Myometrial cell (primary cell): ENCODE results near the genes ELAVL1, RPS28, OR7D2 and ZNF560.

- RAMPAGE, long total RNA = no peak
Measured at GRCh38 chr19:7973749-7974404, 30.4 kb upstream of the TIMM44 start.

GRCh38 chr19:7982558-7983493 lies 22.6 kb downstream of the ELAVL1 start:
- RAMPAGE, long total RNA = no peak

- RAMPAGE, long total RNA = start-site peak on the plus strand at chr19:8005782-8005822, 33 and 40 reads in 2 replicates
Measured at GRCh38 chr19:8005454-8006372, at the start of gene ELAVL1. Gene ELAVL1 (minus strand): TSS chr19:8005641.

- RAMPAGE, long total RNA = no peak
Measured at GRCh38 chr19:8033169-8033745, 19.3 kb upstream of the CCL25 start.

GRCh38 chr19:8207971-8208624 lies 1.1 kb upstream of the CERS4 start:
- RAMPAGE, long total RNA = no peak

DNA sequence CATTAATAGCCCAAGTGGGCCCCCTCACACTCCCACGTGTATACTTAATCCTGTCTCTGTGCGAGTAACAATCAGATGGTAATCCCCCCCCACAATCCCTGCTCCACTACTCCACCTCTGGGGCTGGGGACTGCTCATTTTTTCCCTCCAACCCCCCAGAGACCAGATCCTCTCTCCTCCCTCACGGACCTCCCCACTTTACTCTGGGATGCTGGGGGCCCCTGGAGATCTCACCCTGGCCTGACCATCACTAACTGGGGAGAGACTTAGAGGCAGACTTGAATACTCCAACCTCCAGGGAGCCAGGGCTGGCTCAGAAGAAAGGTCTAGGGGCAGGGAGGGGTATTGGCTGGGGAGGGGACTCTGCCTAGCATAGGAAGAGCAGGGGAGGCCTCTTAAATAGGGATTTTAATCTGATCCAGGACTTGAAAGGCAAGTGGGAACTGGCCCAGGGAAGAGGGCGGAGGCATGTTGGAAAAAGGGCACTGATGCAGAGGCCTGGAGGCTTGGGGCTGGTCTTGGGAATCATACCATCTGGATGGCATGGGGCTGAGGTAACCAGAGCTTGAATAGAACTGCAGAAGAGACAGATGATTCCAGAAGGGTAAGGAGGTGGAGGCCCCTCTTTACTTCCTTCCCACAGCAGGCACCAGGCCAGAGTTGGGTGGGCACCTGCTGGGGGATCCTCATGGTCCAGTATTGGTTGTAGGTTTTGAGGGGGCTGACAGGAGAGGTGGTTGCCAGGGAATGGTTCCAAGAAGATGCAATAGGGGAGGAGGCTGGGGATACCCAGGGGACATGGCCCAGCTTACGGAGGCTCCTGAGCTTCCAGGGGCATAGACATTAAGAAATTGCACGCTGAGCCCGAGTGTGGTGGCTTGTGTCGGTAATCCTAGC lies 29.0 kb downstream of the CERS4 start:
- RAMPAGE, long total RNA = no peak

GRCh38 chr19:8321435-8322423 lies at the start of gene RPS28:
Gene RPS28 (plus strand): TSS chr19:8321496.
- RAMPAGE, long total RNA = start-site peak on the plus strand at chr19:8321497-8321522, 58,651 and 33,173 reads in 2 replicates

DNA sequence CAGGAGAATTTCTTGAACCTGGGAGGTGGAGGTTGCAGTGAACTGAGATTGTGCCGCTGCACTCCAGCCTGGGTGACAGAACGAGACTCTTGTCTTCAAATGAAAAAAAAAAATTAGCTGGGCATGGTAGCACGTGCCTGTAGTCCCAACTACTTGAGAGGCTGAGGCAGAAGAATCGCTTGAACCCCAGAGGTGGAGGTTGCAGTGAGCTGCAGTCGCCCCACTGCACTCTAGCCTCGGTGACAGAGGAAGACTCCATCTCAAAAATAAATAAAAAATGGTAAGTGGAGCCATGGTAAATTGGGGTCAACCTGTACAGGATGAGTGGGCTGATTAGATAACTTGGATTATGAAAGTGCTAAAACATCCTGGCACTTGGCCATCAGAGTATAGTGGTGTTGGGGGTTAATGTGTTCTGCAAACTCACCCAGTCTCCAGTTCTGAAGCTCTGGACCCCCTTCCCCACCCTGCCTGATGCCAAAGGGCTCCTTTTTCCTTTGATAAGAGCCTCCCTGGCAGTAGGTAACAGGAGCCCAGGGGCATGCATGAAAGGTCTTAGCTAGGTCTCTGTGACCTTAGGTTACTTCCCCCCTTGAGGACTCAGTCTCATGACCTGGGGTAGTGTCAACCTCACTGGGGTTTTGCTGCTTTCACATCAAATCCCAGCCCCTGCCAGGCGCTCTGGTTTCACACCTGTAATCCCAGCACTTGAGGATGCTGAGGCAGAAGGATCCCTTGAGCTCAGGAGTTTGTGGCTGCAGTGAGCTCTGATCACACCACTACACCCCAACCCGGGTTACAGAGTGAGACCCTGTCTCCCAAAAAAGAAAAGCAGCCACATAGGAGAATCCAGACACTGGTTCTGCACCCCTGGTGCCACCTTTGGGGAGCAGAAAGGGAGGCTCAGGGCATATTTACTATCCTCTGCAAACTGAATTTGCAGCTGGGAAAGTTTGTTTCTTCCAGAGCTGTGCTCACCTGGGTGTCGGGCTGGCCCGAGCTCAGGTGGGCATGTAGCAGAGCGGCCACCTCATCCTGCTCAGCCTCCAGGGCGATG lies 2.5 kb downstream of the RPS28 start:
- RAMPAGE, long total RNA = no peak

- RAMPAGE, long total RNA = no peak
Measured at GRCh38 chr19:8451381-8451822, 6.6 kb downstream of the HNRNPM start.

DNA sequence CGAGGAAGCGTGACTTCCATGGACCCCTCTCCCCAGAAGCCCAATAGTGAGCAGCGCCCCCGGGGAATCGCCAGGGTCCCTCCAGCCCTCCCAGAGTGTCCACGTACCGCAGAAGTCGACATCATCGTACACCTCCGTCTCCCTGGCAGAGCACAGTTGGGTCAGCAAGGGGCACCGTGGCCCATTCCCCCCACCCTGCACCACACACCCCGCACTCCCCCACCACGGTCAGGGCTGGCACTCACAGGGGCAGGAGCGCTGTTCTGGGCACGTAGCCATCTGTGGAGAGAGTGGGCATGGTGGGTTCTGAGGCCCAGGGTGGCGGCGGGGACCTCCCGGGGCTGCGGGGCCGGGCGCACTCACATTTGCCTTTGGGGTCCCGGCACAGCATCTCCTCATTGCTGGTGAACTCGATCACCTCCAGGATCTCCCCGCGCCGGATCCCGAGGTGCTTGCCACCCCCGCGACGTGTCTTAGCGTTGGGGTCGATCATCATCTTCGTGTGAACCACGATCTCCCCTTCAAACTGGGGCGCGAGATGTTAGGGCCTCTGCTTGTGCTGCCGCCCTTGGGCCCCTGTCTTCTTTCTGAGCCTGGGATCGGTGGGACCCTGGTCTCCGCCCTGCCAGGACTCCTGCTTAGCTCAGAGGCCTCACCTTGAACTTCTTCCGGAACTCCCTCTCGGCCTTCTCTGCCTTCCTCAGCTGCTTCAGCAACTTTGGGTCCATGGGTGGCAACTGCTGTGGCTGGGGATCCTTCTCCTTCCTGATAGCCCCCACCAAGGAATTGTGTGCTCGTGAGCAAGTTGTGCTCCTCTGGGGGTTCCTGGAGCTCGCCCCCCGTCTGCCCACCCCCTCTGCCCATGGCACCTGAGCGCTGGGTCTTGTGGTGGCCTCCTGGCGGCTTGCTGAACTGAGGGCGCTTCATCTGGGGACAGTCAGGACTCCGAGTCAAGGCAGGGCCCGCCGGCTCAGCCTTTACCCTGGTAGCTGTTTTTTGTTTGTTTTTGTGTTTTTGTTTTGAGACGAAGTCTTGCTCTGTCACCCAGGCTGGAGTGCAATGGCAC lies 11.9 kb downstream of the PRAM1 start:
- RAMPAGE, long total RNA = no peak

DNA sequence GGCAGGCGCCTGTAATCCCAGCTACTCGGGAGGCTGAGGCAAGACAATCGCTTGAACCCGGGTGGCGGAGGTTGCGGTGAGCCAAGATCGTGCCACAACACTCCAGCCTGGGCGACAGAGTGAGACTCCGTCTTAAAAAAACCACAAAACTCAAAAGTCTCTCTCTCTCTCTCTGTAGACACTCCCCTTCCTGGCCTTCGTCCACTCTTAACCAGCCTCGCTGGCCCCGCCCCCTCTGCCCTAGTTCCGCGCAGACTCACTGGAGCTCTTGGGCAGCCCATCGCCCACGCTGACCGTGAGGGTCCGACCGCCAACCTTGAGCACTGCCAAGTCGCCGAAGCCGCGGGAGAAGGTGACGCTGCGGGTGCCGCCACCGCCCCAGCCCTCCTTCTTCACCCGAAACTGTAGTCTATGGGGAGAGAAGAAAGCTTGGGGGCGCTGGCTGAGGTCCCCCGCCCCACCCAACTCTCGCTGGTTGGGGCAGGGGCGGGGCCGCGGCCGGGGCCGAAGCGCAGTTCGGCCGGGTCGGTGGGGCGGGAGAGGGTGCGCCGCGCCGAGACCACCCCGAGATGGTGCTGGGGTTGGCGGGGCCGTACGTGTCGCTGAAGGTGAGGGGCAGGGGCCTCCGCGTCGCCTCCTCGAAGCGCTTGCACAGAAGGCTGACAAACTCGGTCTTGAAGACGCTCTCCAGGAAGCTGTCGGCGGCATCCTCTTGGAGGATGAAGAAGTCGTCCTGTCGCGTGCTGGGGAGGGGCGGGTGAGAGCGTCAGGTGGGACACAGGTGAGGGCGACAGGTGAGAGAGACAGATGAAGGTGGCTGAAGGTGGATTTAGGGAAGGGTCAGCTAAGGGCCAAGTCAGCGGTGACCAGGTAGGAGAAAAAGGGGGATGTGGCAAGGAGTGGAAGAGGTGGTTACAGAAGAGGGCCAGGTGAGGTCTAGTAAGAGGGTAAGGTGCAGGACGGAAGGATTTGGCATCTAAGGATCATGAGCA lies 12.5 kb upstream of the ZNF414 start:
- RAMPAGE, long total RNA = no peak

- RAMPAGE, long total RNA = no peak
Measured at GRCh38 chr19:8530093-8530709, 16.2 kb upstream of the ZNF414 start.

- RAMPAGE, long total RNA = no peak
Measured at GRCh38 chr19:8569048-8569821, 8.0 kb downstream of the MYO1F start.

DNA sequence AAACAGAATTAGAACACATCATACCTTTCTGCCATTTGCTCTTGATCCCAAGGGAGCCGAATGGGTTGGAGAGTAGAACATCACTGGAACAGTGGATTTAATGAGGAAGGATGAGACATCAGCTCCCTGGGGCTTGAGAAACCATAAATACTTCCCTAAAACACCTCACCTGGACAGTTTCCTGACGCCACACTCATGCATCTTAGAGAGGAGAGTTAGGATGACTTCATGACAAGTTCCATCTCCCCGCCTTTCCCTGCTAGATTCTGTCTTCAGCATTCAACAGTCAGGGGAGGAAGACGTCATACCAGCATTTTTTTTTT lies at the start of gene OR7D2:
Gene OR7D2 (plus strand): TSS at position 188 of the 323 bp plus-strand sequence.
- RAMPAGE, long total RNA = no peak

DNA sequence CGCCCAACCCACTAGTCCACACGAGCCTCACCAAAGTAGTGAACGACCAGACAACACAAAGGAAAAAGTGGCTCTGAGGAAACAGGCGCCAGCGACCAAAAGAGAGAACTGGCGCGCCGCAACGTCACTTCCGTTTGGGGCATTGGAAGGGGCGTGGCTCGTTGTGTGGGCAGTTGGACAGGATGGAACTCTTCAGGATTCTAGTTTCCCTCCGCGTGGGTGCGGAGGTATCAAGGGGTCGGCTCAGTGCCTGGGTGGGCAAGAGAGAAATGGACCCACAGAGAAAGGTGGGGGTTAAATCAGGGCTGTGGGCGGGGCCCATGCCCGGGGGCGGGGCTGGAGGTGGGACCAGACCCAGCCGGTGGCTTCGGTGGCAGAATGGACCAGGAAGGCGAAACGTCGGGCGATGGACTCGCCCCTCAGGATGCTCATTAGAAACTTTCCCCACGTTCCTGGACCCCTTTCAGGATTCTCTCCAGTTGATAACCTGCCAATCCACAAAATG lies at the start of gene ZNF560:
Gene ZNF560 (minus strand): TSS at position 110 of the 505 bp plus-strand sequence.
- RAMPAGE, long total RNA = no peak

GRCh38 chr19:9650405-9651134 lies 24.3 kb downstream of the ZNF562 start:
- RAMPAGE, long total RNA = no peak

GRCh38 chr19:9660464-9661476 lies 14.1 kb downstream of the ZNF562 start:
- RAMPAGE, long total RNA = no peak

DNA sequence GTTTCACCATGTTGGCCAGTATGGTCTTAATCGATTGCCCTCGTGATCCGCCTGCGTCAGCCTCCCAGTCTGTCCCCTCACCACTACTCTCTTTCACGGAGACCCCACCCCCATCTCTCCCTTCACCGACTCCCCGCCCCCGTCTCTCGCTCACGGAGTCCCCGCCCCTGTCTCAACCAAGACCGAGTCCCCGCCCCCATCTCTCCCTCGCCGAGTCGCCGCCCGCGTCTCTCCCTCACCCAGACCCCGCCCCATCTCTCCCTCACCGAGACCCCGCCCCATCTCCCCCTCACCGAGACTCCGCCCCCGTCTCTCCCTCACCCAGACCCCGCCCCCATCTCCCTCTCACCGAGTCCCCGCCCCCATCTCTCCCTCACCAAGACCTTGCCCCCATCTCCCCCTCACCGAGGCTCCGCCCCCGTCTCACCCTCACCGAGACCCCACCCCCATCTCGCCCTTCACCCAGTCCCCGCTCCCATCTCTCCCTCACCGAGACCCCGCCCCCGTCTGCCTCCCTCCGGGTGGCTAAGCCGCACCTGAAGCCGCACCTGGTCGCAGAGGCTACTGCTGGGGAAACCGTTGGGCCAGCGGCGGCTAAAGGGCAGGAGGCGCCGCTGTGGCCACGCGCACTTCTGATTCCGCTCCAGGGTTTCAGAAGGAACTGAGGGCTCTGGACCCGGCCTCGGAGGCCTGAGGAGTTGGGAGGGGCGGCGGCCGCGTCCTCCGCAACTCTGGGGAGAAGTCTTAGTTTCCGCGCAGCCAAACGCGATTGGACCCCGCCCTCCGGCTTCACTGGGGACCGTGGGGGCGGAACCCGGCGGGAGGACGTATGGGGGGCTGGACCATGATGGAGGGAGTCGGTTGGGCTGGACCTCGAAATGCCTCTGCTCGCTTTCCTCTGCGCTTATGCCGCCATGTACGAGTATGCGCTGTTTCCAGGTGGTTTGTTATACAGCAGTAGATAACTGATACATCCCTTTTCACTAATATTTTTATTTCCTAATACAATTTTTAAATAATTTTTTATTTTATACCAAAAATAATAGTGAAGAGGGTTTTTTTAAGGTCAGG lies 17.2 kb upstream of the ZNF846 start:
- RAMPAGE, long total RNA = no peak

- RAMPAGE, long total RNA = no peak
Measured at GRCh38 chr19:9808643-9809329, 10.1 kb downstream of the FBXL12 start.

DNA sequence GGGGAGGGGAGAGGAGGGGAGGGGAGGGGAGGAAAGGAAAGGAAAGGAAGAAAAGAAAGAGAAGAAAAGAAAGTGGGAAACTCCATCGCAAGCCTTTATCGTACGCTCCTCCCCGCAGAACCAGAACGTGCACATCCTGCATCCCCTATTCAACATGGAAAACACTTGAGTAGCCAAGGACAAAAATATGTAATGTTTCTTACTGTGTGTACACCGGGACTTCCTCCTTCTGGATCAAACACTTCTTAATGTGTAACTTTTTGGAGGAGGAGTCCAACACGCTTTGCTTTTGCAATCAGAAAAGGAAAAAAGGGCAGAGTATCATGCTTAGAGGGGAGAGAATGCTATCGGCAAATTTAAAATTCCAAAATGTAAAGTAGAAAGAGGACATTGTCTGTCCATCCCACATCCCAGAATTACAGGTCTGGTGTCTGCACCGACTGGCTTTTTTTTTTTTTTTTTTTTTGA lies 7.8 kb upstream of the SHFL start:
- RAMPAGE, long total RNA = no peak